Mesenchymal stem cell of Wharton's jelly (primary cell): Measurements from ENCODE around the gene COPG2.

GRCh38 chr7:129739440-129740028, 128.0 kb downstream of the NRF1 start:
- CAGE, long polyA plus RNA, result no peak

DNA sequence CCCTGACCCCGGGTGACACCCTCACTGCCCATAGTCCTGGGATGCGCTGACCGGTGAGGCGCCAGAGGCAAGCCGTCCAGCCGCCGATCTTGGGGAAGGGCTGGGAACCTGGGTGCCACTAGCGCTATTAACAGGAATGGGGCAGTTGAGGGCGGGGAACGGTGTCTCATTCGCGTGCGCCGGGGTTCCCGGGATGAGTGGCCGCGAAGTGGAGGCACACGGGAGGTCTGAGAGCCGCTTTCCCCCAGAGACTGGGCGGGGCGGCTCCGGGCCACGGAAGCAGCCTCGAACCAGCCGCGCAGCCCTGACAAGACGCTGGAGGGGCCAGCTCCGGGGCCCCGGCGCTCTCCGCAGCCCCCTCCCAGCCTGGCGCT, 167.5 kb downstream of the NRF1 start:
- CAGE, long polyA plus RNA, result no peak

DNA sequence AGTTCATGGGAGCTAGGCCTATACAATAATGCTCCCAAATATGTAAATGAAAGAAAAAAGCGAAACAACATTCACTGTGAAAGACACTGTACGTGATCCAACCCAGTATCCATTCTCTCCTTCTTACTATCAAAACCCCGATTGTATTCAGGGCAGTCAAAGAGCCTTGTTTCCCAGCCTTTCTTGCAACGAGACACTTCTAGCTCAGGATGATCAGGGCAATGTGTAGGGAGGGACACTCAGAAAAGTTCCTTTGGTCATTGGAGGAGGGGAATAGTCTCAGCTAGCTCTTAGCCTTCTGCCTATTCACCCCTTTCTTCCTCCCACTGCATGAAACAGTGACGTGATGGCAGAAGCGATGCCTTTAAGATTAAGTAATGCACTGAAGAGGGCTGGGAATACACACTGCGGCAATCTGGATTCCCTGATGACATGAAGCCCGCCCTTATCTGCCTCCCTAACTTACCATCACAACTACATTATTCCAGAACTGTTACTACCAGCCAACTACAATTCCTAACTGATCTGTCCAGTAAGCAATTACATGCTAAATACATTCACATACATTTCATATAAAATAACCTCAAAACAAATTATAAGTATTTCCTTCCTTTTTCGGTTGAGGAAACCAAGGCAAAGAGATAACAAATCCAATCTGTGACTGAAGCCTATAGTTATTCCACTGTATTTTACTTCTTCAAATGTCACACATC, 27.2 kb downstream of the UBE2H start:
- CAGE, long polyA plus RNA, result no peak

GRCh38 chr7:130206141-130206516, 923 bp upstream of the TMEM209 start:
- CAGE, long polyA plus RNA, result no peak

DNA sequence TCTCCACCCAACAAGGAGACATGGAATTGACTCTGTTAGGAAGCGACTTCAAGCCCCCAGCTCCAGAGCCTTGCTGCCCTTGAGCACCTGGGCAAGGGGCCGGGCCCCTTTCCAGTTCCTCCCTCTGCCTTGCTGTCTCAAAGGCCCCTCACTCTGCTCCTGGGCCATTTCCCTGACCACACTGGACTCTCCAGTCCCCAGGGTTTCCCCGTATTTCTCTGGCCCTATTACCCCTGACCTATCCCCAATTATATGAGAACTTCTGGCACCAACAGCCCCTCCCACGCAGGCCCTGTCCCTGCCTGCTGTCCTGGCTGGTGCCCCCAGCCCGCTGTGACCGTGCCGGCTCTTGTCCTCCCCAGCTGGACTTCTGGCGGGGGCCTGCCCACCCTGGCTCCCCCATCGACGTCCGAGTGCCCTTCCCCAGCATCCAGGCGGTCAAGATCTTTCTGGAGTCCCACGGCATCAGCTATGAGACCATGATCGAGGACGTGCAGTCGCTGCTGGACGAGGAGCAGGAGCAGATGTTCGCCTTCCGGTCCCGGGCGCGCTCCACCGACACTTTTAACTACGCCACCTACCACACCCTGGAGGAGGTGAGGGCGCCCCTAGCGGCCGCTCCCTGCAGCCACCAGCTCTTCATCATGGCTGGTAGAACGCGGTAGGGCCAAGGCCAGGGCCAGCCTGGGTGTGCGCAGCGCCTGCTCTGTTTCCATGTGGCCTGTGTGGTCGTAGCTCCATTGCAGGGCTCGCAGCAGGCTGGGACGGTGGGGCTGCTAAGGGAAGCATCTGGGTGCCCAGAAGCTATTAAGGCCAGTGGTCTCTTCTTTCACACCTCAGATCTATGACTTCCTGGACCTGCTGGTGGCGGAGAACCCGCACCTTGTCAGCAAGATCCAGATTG, 1.2 kb downstream of the CPA1 start:
- CAGE, long polyA plus RNA, result no peak

- CAGE, long polyA plus RNA, result no peak
Measured at GRCh38 chr7:130500684-130501060, 8.8 kb downstream of the MEST start.

- CAGE, long polyA plus RNA, result no peak
Measured at GRCh38 chr7:130507201-130507972, 15.5 kb downstream of the MEST start.

DNA sequence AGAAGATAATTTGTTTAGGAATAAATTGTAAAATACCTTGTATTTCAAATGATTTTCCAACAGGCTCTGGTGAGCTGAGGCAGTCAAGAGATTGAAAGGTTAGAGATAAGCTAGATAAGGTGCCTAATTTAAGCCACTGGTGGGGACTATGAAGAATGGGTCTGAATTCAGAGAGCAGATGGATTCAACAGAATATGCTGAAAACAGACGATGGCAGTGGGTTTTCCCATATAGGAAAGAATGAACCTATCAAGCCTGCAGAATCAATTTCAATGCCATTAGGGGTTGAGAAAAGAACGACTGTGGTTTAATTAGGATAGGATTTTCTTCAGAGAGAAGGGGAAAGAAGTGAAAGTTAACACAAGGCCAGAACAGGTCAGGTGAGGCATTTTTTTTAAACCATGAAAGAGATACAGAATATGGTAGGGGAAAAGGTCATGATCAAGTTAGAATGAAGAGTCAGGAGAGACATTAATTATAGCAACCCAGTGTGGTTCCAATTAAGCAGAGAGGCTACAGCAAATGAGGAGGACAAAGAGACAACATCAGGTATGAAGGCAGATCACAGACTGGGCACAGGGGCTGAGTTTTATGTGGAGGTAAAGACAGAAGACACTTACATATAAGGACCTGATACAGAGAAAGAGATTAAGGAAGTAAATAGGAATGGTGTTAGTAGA, 18.3 kb downstream of the MEST start:
- CAGE, long polyA plus RNA, result no peak

DNA sequence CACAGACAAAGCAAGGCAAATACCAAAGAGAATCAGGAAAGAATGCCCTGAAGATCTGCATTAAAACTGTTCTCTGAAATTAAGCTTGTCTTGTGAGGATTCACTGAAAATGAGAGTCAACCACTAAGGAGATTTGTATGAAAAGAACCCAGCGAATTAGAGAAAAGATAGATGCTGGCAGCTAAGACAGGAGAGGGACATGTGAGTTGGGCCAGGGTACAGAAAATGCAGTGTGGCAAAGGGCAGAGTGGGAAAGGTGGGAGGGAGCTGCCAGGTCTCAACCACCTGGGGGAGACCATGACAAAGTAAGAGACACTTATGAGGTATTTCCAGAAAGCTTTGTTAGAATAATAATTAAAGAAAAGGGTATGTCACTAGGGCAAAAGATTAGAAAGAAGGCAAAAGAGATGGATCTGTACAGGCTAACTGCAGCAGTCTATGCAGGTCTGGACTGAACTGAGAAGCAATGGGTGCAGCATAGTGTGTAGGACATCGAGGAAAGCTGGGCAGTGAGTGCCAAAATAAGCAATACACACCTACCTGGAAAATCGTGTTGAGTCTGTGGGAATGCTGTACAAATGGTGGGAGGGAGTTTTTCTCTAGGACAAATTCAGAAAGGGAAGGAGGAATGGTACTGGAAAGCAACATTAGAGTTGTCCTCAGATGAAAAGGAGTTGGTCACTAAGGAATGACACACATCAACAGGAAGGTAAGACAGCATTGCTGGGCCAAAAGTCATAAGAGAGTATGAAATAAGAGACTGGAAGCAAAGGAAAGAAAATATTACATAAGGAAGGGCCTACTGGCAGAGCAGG, 19.2 kb downstream of the MEST start:
- CAGE, long polyA plus RNA, result no peak

DNA sequence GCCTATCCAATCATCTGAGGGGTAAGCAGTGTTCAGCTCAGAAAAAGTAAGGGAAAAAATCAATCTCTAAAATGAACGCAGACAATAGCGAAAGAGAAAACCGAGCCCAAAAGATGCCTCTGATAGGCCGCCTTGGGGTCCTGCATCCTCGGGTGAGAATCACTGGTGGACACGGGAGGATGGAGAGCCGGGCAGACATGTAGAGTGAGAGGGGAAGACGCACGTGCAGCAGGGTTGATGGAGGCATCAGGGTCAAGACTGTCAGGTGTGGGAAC, 39.9 kb downstream of the MEST start:
- CAGE, long polyA plus RNA, result no peak

- CAGE, long polyA plus RNA, result no peak
Measured at GRCh38 chr7:130536316-130537185, 44.7 kb downstream of the MEST start.

DNA sequence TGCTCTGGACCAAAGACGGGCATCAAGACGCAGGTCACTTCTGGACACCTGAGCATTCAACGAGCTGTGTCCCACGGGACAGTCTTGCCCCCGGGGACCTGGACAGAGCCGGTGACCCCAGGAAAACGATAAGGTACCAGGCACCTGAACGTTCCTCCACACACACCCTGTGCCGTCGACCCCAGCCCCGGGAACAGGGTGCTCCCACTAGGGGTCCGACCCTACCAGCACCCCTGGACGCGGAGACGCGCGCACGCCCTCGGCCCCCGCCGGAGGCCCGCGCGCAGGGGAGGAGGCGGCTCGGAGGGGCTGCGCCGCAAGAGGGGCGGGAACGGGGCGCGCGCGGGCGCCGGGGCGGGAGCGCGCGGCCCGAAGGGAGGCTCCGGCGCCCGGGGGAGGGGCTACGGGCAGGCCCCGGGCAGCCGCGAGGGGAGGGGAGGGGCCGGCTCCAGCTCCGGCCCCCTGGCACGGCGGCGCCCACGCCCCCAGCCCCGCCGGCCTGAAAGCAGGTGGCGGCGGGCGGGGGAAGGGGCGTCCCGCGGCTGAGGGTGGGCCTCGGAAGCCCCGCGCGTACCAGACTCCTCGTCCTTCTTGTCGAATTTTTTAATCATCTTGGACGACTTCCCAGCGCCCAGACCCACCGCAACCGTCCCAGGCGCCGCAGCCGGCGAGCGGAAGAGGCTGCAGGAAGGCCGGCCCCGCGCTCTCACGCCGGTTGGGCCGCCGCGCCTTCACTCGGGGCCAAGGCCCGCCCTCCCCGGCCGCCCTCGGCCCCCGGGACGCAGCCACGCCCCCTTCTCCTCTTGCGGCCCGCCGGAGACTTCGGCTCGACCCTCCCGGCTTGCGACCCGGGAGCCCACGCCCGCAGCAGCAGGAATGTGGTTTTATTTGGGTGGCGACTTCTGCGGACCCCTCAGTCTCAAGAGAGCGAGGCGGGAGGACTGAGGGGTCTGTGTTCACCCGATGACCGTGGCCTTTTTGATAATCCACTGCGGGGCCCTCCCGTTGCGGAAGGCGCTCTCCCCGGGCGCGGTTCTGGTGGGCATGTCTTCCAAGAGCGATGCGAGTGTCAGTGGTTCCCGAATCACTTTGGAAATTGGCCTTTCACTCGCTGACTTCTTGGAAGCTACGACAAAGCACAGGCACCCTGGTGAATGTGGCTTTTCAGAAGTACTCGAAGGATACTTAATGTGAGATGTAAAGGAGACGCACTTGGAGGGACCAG, at the start of gene COPG2:
TSS of gene COPG2 (minus strand) at position 691 of the 1,225 bp plus-strand sequence.
- CAGE, long polyA plus RNA, result no peak

DNA sequence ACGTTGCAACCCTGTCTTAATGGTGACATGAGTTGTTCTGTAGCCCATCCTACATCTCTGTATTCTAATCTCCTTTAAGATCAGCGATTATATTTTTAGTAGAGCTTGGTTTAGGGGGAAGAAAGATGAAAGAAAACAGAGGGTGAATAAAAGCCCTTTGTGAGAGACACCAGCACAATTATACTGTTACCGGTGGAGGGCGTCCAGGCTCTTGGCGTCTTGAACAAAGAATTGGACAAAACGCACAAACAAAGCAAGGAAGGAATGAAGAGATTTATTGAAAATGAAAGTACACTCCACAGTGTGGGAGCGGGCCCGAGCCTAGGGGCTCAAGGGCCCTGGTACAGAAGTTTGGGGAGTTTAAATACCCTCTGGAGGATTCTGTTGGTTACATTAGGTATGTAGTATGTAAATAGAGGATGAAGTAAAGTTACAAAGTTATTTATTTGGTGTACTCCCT, 60.3 kb upstream of the KLF14 start:
- CAGE, long polyA plus RNA, result no peak

DNA sequence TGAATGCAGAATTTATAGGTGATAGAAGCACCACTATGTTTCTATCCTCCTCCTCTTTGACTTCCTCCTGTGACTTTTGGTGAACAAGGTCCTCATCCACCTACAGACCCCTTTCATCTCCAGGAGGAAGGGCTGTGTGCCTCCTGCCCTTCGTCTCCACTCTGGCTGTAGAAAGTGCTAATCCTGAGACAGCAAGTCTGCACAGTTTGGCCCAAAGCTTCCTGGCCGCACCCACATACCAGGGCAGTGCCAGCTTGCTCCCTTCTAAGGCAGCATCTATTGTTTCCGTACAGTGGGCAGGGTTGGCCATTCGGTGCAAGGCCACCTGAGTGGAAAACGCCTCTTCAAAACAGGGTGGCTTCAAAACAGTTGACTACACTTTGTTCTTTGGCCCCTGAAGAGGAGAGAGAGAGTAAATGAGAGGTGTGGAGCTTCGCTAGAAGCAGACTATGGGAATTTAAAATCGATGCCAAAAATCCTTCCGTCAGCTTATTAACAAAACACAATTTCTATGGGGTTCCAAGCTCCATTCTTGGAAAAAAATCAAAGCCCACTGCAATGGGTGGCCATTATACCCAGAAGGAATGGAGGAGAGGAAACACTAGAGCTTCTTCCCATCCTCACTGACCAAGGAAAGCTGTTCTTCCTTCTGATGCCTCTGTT, 134.2 kb upstream of the KLF14 start:
- CAGE, long polyA plus RNA, result no peak

DNA sequence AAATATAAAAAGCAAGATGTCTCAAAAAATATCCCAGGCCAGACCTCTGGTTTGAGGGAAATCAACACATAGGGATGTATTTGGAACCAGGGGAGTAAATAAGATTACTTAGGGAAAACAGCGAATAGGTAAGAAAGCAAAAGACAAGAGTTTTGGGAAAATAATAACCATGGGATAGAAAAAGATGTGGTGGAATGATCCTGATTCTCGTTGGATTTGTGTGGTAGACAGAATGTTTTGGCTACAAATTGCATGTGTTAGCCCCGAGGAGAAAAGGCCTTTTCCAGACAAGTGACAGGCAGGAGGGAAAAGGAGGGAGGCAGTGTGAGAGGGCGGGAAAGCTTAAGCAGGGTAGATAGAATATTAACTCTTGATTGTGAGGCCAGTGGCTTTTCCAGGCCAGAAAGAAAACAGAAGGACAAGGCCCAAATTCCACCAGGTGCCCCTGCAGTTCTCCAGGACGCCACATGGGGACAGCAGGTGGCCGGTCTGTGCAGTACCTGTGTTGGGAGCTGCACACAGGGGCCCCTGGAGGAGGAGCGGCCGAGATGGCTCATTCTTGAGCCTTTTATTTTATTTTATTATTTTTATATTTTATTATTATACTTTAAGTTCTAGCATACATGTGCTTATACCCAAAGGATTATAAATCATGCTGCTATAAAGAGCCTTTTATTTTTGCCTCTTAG, 141.2 kb upstream of the KLF14 start:
- CAGE, long polyA plus RNA, result no peak

DNA sequence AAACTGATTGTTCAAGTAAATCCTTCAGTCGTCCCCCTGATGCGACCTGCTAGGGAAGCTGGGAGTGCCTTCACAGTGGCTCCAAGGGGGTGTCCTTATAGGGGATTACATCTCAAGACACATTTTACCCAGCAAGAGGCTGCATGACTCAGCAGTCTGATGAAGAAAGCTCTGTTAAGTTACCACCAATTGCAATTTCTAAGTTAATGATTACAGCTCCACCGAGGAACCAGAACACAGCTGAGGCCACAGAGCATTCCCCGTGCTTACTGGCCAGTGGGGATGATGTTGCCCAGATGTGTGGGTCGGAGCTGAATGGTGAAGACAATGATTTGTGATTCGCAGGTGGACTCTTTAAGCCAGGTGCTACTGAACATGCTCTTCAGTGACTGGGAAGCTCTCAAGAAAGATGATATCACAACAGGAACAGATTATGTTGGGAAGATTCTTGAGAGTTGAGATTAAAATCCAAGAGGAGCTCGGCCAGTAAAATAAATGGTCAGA, 151.1 kb upstream of the KLF14 start:
- CAGE, long polyA plus RNA, result no peak

- CAGE, long polyA plus RNA, result no peak
Measured at GRCh38 chr7:130904108-130905317, 170.5 kb upstream of the KLF14 start.

DNA sequence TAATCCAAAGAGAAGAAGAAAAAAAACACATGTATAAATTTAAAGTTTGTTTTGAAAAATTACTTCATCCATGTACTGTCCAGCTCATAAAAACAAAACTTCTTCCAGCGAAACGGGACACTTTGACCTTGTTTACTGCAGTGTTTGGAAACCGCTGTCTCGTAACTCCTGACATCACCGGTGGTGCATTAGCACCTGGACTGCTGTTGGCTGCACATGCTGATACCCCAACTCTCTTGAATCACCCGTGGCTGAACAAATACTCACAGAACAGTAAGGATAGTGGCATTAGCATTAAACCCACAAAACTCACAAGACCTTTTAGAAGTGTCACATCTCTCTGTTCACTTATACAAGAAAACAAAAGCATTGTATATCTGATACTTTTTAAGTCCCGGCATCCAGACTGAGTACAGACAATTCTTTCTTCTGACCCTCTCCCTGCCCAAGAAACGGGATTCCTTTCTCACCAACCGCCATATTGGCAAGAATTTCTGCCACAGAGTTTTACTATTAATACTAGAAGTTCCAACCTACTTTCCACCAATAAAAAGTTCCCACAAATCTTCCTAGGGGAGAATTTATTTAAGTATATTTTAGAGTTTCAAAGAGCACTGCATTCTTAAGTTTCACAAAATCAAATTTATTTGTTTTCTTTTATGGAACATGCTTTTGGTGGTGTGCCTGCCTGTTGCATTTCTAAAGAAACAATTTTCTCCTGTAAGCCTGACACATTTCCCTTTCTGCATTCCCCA, 208.3 kb upstream of the KLF14 start:
- CAGE, long polyA plus RNA, result no peak

- CAGE, long polyA plus RNA, result no peak
Measured at GRCh38 chr7:130950845-130951362, 216.9 kb upstream of the KLF14 start.

GRCh38 chr7:130975579-130976153, 241.7 kb upstream of the KLF14 start:
- CAGE, long polyA plus RNA, result no peak